NT2/D1 (cell line): ENCODE measurements around a stretch of chr4.

- RRBS, 2 experiments, result no CpG with 5 or more reads among the region's 6 CpGs
Measured at GRCh38 chr4:44916310-44916815, 190.0 kb upstream of the GNPDA2 start.

DNA sequence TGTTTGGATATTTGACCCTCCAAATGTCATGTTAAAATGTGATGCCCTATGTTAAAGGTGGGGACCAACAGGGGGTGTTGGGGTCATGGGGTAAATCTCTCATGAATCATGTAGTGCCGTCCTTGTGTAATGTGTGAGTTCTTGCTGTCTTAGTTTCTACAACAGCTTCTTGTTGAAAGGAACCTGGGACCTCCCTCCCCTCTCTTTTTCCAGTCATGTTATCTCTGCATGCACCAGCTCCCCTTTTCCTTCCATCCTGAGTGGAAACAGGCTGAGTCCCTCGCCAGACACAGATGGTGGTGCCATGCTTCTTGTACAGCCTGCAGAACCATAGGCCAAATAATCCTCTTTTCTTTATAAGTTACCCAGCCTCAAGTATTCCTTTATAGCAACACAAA is 598.4 kb upstream of the GNPDA2 start:
- RRBS, 2 experiments, result no CpG with 5 or more reads among the region's 2 CpGs

- RRBS, 2 experiments, result no CpG with 5 or more reads among the region's 1 CpG
Measured at GRCh38 chr4:46986971-46987364, 6.4 kb downstream of the GABRA4 start.

GRCh38 chr4:47577709-47578335 is 92.7 kb downstream of the ATP10D start:
- RRBS, 2 experiments, result no CpG with 5 or more reads among the region's 5 CpGs

- RRBS, 2 experiments, result no CpG with 5 or more reads among the region's 4 CpGs
Measured at GRCh38 chr4:47839059-47839457, 1.2 kb upstream of the CORIN start.

- RRBS, 2 experiments, result no CpG with 5 or more reads among the region's 1 CpG
Measured at GRCh38 chr4:48137797-48138242, 3.8 kb upstream of the TXK start.

GRCh38 chr4:48196513-48197113 is 62.6 kb upstream of the TXK start:
- RRBS, 2 experiments, result no CpG with 5 or more reads among the region's 11 CpGs

DNA sequence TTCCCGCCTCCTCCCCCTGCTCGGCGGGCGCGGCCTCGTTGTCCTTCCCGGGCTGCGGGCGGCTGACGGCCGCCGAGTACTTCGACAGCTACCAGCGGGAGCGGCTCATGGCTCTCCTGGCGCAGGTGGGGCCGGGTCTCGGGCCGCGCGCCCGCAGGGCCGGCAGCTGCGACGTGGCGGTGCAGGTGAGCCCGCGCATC is 282 bp downstream of the ZAR1 start:
- RRBS, 2 experiments, result 72% methylated on average over 10 of the region's 28 CpGs; no CpG with 5 or more reads in 1 of the 2 experiments

- RRBS, 2 experiments, result no CpG with 5 or more reads among the region's 5 CpGs
Measured at GRCh38 chr4:48633793-48634529, 143.9 kb downstream of the ZAR1 start.

- RRBS, 2 experiments, result no CpG with 5 or more reads among the region's 1 CpG
Measured at GRCh38 chr4:48776995-48777367, 3.1 kb downstream of the FRYL start.

DNA sequence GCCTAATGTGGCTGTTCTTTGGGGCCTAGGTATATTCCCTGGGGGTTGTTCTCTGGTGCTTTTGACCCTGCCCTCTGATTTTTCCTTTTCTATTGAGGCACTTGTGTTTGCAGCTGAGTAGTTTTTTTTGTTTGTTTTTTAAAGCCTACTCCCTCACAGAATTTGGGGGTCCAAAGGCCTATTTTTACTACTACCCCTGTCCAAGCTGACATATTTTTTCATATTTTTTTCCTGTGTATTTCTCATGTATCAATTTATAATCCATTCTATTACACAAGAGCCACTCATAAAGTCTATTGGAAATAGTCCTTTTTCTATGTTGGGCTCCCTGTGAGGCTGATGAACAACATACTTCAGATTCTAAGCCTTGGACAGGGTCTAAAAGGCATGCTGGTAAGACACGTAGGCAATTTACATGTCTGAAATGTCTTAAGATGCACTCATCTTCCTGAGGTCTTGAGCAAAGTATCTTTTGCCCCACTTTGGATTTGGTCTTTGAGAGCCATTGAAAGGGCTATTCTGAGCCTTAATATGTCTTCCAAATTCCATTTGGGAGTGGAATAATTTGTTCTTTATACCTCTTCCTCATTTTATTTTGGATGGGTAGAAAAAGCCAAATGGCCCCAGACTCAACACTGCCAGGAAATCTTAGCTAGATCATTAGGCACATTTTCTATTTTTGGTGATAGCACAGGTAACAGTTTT is 31.7 kb downstream of the OCIAD1 start:
- RRBS, 2 experiments, result no CpG with 5 or more reads among the region's 1 CpG

DNA sequence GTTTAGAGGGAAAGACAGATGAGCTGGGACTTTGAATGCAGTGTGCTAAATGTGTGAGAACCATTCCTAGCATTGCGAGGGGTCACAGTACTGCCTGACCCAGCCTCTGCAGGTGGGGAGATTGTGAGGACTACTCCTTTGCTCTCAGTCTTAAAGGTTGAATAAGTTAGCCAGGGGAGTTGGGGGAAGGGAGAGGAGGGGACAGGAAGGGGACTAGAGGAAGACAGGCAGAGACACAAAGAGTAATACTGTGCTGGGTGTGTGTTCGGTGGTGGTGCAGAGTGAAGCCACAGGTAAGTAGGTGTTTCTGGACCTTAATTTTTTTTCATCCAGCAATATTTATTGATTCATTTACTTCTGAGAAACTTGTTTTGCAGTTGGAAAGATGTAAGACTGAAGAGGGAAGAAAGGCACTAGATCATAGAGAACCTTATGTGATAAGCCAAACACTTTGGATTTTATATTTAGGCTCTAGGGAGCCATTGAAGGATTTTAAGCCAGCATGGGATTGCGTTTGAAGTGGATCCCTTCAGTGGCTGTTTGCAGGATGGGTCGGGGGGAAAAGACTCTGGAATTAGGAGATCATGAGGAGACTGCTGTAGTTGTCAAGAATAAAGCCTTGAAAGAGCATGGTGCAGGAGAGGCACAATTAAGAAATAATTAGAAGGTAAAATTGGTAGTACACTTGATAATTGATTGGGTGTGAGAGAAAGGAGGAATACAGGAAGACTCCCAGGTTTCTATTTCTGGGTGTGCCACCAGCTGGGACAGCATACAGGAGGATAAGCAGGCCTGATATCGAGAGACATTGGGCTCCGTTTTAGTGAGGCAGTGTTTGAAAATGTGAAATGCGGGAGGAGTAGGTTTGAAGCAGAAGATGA is 42.0 kb downstream of the DCUN1D4 start:
- RRBS, 2 experiments, result no CpG with 5 or more reads among the region's 7 CpGs

GRCh38 chr4:51909203-51909705 is 66.3 kb downstream of the DCUN1D4 start:
- RRBS, 2 experiments, result no CpG with 5 or more reads among the region's 7 CpGs

DNA sequence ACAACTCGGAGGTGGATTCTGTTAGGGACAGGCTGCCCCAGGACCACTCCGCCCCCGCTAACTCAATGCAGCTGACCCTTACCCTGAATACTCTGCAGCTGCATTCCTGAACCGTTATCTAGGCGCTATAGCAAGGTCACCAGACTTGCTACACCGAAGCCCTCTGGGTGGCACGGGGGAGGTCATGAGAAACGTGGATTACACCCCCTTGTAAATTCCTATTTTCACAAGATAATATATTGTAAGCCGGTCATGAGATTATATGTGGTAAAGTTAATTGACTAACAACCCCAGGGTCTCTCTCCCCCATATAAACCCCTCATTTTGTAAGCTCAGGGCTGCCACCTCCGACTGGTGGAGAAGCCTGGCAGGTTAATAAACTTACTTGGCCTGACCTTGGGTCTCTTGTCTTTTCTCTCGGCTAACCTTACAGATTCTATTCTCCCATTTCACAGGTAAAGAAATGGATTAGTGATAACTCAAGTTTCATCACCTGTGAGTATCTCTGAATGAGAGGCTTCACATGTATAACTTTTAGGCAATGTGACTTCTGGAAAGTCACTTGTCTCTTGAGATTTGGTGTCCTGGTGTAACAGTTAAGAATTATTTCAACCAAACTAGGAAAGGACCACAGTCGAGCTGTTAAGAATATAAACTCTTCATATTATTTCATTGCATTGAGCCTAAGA is 37.3 kb downstream of the ERVMER34-1 start:
- RRBS, 2 experiments, result no CpG with 5 or more reads among the region's 12 CpGs

- RRBS, 2 experiments, result under 1% methylated on average over 16 of the region's 58 CpGs
Measured at GRCh38 chr4:52862387-52863053, 403 bp downstream of the RASL11B start.

DNA sequence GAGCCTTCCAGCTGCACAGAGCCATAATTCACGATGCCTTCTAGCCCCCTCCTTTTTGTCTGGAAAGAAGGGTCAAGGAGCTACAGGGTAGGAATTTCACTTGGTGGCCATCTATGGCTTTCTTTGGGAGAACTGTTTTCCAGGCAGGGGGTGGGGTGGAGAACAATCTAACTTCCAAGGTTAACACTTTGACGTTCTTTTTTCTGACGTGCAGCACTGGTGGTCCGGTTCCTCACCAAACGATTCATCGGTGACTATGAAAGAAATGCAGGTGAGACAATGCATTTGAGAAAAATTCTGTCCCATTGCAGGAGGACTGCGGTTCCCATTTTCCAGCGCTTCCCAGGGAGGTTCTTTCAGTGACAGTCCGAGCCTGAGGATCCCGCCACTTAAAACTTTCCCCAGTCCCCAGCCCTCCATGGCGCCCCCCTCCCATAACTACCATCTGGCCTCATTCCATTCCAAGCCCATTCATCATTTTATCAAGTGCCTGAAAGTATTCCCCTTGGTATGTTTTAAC is 997 bp downstream of the RASL11B start:
- RRBS, 2 experiments, result no CpG with 5 or more reads among the region's 11 CpGs

- RRBS, 2 experiments, result no CpG with 5 or more reads among the region's 4 CpGs
Measured at GRCh38 chr4:53014329-53014946, 152.3 kb downstream of the RASL11B start.

GRCh38 chr4:53039208-53040103 is 177.3 kb downstream of the RASL11B start:
- RRBS, 2 experiments, result no CpG with 5 or more reads among the region's 5 CpGs

DNA sequence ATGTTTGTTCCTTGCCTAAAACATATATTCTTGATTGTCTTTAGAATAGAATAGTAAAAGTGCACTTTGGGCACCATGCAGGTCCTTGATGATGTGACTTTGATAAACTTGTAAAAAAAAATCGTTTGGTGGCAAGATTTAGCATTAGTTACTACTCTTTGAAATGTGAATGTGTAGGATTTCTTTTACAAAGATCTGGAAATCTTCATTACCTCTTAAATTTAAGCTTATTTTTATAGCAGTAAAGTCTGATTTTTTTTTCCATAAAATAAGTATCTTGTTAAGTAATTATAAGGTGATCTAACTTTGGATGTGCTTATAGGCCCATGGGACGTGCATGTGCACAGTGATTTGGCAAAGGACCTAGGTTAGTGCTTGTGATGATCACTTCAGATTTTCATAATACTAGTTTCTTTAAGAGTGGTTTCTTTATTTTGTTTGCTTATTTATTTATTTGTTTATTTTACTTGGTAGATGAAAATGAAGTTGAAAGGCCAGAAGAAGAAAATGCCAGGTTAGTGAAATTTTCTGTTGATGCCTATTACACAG is 1.4 kb downstream of the FIP1L1 start:
- RRBS, 2 experiments, result no CpG with 5 or more reads among the region's 2 CpGs